ENCODE data around the genes COMP, CERS1 and SLC25A42.

- RRBS: no CpG with 5 or more reads among the region's 7 CpGs
These were observed 7.0 kb downstream of the UBA52 start for GRCh38 chr19:18578693-18579084.

GRCh38 chr19:18611444-18612202 is 1.0 kb upstream of the TMEM59L start:
- RRBS: 2% methylated on average over 21 of the region's 59 CpGs

- RRBS: under 1% methylated on average over 6 of the region's 40 CpGs
These were observed 12.9 kb downstream of the KLHL26 start for GRCh38 chr19:18649447-18650423.

GRCh38 chr19:18711439-18711823 is 28.0 kb downstream of the CRTC1 start:
- RRBS: 17% methylated on average over 3 of the region's 14 CpGs

DNA sequence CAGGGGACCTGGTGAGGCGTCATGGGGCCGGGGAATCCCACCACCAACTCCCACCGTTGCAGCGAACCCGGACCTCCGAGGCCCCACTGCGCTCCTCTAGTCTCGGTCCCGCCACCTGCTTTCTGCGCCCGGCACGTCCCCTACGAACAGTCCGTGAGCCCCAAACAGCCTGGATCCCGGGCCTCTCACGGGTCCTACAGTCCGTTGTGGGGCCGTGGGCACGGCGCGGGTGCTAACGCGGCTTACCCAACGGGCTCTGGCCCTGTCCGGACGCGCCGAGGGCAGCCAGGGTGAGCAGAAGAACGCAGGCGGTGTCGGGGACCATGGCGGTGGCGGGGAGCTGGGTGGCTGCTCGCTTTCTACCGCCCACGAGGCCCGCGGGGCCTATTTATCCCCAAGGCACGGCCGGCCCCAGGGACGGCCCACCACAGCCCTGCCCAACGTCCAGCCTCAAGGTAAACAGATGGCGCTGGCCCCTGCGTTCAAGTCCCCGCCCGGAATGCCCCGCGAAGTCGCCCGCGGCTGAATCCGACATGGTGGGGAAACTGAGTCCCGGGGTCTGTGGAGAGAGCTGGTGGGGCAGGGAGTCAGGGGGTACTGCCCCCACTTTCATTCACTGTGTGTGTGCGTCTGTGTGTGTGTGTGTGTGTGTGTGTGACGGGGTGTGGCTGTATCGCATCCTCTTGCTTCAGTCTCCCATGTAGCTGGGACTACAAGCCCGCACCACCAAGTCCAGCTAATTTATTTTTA is at the start of gene COMP:
COMP (minus strand) TSS at position 361 of the 750 bp plus-strand sequence.
- RRBS: 15% methylated on average over 30 of the region's 57 CpGs

DNA sequence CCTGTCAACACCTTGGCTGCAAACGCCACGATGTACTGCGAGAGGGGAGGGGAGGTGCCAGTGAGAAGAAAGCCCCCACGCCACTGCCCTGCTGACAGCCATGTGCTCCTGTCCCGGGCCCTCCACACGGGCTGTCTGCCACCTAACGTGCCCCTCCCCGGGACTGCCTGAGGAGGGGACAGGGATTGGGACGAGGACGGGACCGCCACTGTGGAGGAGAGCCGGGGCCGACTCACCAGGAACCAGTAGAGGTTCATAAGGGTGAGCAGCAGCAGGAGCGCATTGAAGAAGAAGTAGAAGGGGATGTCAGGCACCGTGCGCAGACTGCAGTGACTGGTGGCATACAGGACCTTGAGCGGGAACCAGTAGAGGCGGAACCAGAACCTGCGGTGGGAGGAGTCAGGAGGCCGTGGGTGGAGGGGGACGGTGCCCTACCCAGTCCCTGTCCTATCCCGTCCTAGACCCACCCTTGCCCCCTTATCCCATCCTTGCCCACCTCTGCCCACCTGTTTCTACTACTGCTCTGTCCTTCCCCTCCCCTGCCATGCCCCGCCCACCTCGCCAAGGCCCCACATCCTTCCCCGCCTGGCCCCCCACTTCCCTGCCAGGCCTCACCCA is 16.8 kb downstream of the CERS1 start:
- RRBS: 79% methylated on average over 8 of the region's 25 CpGs

DNA sequence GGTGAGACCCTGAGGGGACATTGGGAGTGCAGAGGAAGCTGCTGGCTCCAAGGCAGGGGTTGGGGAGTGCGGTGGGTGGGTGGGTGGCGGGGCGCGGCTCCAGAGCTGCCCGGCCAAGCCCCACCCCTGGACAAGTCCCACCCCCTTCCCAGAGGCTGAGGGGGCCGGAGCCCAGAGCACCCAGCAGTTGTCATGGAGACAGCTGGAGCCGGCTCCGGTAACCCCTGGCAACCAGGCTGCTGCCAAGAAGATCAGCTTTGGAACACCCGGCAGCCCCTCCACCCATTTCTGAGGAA is 1.8 kb downstream of the CERS1 start:
- RRBS: 8% methylated on average over 4 of the region's 9 CpGs

- RRBS: 3% methylated on average over 9 of the region's 110 CpGs
These were observed at the start of gene CERS1 for GRCh38 chr19:18895813-18896500. CERS1 (minus strand) TSS chr19:18896158.

DNA sequence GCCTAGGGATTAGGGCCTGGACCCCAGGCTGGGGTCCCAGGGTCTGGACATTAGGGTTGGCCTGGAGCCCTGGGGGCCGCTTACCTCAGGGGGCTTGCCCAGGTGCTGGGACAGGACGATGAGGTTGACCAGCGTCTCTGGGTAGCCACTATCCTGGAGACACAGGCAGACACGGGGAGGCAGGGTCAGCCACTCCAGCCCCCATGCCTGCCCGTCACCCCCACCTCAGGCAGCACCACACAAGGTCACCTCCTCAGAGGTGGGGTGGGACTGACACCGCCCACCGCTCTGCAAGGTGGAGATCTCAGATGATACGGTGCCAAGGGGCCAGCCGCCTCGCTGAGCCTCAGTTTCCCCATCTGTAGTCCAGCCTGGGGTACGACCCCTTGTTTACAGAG is 4.3 kb upstream of the CERS1 start:
- RRBS: no CpG with 5 or more reads among the region's 11 CpGs

DNA sequence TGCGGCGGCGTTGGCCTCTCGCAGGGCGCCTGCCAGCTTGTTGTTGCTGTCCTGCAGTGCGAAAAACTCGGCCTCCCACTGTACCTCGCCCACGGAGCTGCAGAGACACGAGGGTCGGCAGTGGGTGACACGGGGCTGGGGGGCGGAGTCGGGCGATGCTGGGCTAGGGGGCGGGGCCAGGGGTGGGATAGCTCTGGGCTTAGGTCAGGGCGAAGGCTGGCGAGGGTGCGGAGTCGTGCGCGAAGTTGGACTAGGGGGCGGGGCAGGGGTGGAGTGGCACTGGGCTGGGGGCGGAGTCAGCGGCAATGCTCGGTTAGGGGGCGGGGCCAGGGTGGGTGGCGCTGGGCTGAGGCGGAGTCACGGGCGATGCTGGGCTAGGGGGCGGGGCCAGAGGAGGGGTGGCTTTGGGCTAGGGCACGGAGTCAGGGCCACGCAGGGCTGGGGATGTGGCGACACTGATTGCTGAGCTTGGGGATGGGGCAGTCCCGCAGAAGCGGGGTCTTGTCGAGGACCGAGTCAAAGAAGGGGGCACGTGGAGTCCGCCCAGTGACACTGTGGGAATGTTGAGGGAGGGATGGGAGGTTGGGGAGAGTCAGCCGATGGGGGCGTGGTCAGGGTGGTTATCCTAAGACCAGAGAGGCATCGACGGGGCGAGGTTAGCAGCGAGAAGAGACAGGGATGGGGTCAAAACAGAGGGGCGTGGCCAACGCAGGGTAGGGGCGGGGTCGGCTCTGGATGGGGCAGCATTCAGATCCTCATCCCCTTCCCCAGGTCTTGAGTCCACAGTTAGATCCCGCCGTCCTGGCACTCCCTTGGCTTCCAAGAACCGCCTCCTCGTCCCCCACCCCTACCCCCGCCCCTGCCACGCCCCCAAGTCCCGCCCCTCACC is 8.7 kb downstream of the HOMER3 start:
- RRBS: no CpG with 5 or more reads among the region's 58 CpGs

- RRBS: 2% methylated on average over 3 of the region's 54 CpGs
These were observed 847 bp downstream of the SUGP2 start for GRCh38 chr19:19032053-19033286.

DNA sequence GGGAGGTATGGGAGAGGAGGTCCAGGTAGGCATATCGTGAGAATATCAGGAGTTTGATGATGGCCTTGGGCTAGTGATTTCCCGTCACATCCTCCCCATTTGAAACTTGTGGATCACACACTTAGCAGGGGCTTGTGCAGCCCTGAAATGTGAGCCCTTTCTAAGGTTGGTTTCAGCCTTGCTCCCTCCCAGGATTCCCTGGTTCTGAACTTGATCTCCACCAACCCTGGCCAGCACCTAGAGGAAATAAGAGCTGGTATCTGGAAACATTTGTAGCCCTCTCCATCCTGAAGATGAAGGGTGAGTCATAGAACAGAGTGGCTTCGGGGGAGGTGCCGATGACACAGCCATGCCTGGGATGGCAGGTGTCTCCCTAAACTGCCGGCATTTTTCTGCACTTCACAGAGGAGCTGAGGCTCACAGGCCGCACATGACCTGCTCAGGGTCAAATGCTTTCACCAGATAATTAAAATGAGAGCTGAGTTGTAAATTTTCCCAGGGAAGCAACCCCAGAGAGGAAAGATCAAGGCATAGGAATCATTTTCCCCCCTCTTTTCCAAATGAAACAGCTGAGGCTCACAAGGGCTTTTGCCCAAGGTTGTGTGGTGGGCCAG is 1.4 kb upstream of the SLC25A42 start:
- RRBS: no CpG with 5 or more reads among the region's 6 CpGs

- RRBS: 3% methylated on average over 18 of the region's 93 CpGs
These were observed at the start of gene SLC25A42 for GRCh38 chr19:19063315-19064490. SLC25A42 (plus strand) TSS chr19:19063994.

DNA sequence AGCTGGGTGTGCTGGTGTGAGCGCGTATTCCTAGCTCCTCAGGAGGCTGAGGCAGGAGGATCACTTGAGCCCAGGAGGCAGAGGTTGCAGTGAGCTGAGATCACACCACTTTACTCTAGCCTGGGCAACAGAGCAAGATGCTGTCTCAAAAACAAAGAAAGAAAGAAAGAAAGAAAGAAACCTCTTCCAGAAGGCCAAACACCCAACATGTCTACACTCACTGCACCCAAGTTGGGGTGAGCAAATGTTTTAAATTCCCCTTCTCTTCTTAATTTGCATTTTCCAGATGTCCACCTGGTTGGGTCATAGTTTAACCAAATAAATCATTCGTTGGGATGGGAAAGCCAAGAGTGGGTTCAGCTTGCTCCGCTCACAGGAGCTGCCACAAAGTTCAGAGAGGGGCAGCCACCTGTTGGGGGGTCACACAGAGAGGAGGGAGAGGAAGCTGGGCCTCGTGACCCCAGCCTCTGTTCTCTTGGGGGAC is 2.6 kb downstream of the MEF2B start:
- RRBS: no CpG with 5 or more reads among the region's 5 CpGs

DNA sequence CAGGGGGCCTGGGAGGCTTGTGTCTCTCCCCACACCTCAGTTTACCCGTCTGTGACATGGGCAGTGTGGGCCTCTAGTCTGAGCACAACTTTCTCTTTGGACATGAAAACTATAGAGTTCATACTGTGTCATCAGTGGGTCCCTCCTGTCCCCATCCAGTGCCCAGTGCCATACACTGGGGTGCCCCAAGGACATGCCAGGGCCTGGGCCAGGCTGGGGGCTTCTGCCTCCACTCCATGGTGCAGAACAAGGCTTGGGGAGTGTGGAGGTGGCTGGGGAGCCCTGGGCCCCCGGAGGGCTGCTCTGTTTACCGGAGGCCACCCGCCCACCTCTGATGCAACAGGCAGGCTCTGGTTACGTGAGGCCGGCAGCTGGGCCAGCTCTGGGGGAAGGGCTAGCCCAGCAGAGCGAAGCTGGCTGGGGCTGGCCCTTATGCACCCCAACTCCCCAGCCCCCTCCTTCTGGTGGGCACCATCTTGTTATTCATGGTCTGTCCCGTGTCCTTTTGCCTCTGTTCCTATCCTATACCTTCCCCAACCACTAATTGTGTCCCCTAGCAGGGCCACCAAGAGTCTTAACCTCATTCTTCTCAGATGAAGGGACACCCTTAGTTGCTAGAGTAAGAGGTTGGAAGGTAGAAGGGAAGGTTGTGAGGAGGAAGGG is 2.0 kb upstream of the MEF2B start:
- RRBS: 29% methylated on average over 4 of the region's 8 CpGs

DNA sequence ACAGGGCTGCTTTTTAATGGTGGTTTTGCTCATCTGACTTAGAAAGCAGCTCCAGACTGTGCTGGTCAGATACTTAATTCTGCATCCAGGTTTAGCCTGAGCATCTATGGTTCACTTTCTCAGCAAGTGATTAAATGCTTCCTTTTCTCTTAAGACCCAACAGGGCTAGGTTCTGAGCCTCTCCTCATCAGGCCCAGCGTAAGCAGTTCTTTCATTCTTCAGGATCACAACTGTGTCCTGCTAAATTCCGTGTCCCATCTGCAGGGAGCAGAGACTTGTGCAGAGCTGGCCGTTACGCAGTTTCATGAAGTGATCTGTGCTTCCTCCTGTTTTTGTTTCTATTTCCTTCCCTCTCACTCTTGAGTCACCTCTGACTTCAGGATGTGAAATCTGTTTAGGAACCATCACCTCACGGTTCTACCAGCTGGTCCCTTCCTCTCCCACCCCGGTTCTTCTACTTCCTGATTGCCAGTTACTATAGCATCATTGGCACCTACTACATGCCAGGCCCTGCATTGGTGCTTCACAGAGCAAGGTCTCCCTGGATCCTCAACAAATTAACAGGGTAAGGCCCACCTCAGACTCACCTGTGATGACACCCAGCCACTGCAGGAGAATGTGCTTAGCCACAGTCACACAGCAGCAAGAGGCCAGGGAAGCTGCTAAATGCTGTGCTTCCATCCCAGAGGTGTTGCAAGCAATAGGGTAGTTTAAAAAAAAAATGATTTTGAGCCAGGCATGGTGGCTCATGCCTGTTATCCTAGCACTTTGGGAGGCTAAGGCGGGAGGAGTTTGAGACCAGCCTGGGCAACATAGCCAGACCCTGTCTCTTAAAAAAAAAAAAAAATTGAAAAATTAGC is 8.6 kb downstream of the MAU2 start:
- RRBS: no CpG with 5 or more reads among the region's 7 CpGs

- RRBS: no CpG with 5 or more reads among the region's 6 CpGs
These were observed 32.5 kb upstream of the GATAD2A start for GRCh38 chr19:19372904-19373418.

DNA sequence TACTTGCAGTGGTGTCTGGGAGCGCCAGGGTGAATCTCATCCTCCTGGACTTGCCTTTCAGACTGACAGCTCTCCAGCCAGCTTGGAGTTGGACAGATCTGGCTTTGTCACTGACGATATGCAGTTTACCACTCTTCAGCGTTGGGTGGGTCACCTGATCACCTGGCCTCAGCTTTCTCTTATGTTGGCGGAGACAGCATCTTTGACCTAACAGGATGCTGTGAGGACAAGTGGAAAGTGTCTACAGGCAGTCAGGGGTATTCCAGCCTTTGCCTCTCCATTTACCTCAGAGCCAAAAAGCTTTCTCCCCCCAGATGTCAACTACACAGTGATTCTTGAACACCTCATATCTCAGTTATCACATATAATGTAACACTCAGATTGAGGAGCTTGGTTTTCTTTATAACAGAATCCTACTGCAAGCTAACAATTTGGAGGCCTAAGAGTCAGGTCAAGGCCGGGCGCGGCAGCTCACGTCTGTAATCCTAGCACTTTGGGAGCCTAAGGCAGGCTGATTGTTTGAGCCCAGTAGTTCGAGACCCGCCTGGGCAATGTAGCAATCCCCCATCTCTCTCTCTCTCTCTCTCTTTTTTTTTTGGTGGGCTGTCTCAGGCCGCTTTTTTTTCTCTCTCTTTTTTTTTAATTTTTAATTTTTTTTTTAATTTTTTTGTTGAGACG is 6.2 kb downstream of the GATAD2A start:
- RRBS: no CpG with 5 or more reads among the region's 12 CpGs

- RRBS: no CpG with 5 or more reads among the region's 3 CpGs
These were observed 21.4 kb downstream of the GATAD2A start for GRCh38 chr19:19426839-19427364.